Heart (tissue), 3 donors: ENCODE data around the gene NDUFV2.

DNA sequence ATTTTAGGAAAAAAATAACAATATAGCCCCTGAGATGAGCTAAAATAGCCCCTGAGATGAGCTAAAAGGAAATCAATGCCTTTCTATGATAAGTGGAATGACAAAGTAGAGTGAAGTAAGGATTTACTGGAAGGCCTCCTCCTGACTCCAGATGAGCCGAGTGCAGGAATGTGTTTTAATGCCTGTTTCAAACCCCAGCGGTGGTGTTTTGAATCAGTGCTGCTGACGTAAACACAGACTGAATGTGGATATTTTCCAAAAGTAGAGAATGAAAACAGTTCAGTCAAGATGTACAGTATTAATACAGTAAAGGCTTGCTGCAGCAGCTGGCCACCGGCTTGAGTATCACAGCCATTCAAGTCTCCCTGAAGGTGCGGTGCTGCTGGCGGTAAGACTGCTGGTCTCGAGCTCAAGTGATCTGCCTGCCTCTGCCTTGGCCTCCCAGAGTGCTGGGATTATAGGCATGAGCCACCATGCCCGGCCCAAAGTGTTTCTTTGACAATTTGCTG lies 46.7 kb downstream of the ARHGAP28 start:
- RAMPAGE, long total RNA, 2 experiments = no peak in any of the 2 experiments

- RAMPAGE, long total RNA, 2 experiments = no peak in any of the 2 experiments
Observed at GRCh38 chr18:7084118-7084514, 33.5 kb downstream of the LAMA1 start.

DNA sequence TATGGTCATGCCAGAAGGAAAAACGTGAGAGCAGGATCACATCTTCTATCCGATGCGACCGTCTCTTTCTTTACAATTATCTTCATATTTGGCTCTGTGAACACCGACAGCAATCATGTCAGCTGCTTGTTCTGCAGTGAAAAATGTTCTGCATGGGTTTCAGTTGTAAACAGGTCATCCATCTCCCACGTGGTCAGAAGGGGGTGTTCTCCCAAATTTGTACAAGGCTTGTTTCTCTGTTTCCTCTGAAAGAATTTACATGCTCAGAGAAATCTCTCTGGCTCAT lies 106.2 kb upstream of the PTPRM start:
- RAMPAGE, long total RNA, 2 experiments = no peak in any of the 2 experiments

- RAMPAGE, long total RNA, 2 experiments = no peak in any of the 2 experiments
Observed at GRCh38 chr18:7567944-7568468, 890 bp downstream of the PTPRM start.

- RAMPAGE, long total RNA, 2 experiments = no peak in any of the 2 experiments
Observed at GRCh38 chr18:7568469-7569031, 1.4 kb downstream of the PTPRM start.

GRCh38 chr18:8069475-8070215 lies 502.5 kb downstream of the PTPRM start:
- RAMPAGE, long total RNA, 2 experiments = no peak in any of the 2 experiments

GRCh38 chr18:8113499-8113901 lies 495.7 kb upstream of the RAB12 start:
- RAMPAGE, long total RNA, 2 experiments = no peak in any of the 2 experiments

DNA sequence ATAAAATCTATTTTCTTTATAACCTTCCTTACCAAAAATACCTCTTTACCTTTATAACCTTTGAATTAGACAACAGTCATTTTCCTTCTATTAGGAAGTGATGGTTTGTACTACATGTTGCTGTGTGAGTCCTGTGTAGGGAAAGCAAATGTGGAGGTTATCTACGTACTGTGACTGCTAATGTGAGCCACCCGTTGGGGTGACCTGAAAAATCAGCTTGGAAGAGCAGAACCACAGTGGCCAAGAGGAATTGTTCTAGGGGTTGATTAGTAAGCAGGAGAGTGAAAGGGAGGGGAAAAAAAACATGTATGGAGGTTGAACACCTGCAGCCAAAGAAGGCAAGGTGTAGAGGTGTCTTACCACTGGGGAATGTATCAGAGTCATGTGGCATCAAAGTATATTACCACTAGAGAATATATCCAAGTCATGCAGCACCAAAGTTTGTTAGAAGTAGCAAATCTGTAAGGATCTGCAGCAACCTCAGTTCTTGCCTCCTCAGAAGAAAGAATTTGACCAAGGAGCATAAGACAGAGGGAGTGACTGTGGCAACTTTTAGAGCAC lies 429.3 kb upstream of the RAB12 start:
- RAMPAGE, long total RNA, 2 experiments = no peak in any of the 2 experiments

- RAMPAGE, long total RNA, 2 experiments = no peak in any of the 2 experiments
Observed at GRCh38 chr18:8613559-8614157, 4.4 kb downstream of the RAB12 start.

- RAMPAGE, long total RNA, 2 experiments = no peak in any of the 2 experiments
Observed at GRCh38 chr18:8614973-8615214, 5.7 kb downstream of the RAB12 start.

GRCh38 chr18:8632722-8633536 lies 23.7 kb downstream of the RAB12 start:
- RAMPAGE, long total RNA, 2 experiments = no peak in any of the 2 experiments

DNA sequence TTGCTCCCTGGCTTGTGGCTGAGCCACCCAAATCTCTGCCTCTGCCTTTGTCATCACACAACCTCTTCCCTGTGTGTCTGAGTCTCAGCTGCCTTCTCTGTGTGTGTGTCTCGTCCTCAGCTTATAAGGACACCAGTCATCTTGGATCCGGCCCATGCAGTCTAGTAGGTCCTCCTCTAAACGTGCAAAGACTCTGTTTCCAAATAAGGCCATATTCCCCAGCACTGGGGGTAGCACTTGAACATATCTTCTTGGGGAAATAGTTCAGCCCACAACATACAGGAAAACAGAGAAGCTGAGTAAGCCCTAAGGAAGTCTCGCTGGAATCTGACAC lies 42.1 kb downstream of the MTCL1 start:
- RAMPAGE, long total RNA, 2 experiments = no peak in any of the 2 experiments

GRCh38 chr18:8809916-8810575 lies 104.7 kb downstream of the MTCL1 start:
- RAMPAGE, long total RNA, 2 experiments = no peak in any of the 2 experiments

- RAMPAGE, long total RNA, 2 experiments = no peak in any of the 2 experiments
Observed at GRCh38 chr18:8890945-8891448, 185.6 kb downstream of the MTCL1 start.

DNA sequence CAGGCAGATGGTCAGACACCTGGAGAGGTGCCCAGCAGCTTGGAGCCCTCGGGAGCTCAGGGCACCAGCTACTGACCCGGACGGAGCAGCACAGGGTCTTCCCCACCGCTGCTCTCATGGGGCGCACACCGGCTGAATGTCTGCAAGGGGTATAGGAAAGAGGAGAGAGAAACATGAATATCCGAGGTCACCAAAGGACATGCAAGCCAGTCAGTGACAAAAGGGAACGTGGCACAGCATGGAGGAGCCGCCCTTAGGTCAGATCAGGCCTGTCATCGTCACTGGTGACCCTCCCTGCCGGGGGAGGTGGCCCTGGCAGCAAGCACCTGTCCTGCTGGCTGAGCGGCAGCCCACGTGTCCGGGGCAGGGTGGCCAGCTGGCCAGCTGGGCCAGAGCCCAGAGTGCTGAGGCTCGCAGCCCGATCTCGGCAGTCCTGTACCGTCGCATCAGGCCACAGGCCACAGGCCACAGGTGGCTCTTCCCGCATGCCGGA lies 112.0 kb upstream of the NDUFV2 start:
- RAMPAGE, long total RNA, 2 experiments = no peak in any of the 2 experiments

DNA sequence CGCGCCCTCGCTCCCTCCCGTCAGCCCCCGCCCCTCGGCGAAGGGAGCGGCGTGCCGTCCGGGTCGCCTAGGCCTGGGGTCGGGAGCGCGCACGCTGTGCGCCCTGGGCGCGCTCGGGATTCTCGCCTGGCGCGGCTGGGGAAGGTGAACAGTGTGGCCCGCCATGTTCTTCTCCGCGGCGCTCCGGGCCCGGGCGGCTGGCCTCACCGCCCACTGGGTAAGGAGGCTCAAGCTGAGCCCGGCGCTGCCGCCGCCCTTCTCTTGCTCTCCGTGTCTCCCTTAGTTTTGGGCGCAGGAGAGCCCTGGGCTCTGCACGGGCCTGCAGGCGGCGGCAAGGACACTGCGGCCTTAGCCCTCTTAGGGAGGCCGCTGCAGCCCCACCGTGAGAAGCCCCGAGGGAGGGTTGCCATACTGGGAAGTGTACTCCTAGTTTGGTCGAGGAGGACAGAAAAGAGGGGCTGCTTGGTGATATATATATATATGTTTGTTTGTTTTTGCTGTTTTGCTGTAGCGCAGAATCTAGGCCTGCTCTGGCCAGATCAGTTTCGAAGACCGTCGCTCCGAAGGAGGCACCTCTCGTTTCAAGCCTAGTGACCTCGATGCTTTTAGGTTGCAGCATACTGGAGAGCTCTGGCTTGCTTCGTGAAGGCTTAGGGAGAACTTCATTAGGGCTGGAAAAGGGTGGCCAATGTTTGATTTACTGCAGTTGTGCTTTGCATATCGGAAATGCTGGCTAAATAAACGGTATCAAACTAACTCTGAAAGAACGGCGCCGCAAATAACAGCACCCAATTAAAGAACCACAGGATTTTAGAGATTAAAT lies at the start of gene NDUFV2:
Gene NDUFV2 (plus strand): TSS at position 119 of the 823 bp plus-strand sequence.
- RAMPAGE, long total RNA, 2 experiments = start-site peak on the plus strand in 2 of 2 experiments, centred at positions 119 to 135 of the sequence, 4,673 to 23,264 reads per replicate

DNA sequence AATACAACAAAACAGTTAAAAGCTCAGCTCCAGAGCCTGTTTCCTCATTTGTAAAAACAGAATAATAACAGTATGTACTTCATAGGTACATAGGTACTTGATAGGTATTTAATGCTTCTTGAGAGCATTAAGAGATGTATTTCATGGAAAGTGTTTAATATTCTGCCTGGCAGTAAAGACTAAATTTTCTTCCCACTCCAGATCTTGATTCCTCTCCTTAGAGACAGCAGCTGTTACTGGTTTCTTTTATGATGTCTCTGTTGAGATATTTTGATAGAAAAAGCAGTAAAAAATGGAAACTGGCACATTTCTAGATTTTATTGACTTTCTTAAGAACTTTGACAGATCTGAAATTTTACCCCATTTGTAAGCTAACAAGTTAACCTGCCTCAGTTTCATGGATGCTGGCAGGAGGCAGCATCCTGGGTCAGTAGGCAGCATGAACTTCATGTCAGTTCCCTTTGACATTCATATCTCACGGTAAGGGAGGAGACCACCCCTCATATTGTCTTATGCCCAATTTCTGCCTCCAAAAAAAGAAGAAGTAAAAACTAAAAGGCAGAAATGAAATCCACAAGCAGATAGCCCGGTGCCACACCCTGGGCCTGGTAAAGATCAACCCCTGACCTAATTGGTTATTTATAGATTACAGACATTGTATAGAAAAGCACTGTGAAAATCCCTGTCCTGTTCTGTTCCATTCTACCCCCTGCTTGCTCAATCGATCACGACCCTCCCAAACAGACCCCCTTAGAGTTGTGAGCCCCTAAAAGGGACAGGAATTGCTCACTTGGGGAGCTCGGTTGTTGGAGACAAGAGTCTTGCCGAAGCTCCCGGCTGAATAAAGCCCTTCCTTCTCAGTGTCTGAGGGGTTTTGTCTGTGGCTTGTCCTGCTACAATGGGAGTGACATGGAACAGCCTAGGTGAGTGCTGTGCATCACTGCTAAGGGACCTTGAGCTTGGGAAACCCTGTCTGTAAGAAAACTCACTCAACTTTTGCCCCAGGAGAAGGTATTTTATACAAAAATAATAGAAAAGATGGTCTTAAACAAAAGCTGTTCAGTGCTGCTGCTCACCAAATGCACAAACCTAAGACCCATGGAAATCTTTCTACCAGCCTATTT lies 10.9 kb downstream of the NDUFV2 start:
- RAMPAGE, long total RNA, 2 experiments = no peak in any of the 2 experiments

GRCh38 chr18:9153851-9155120 lies 17.7 kb downstream of the ANKRD12 start:
- RAMPAGE, long total RNA, 2 experiments = no peak in any of the 2 experiments

- RAMPAGE, long total RNA, 2 experiments = no peak in any of the 2 experiments
Observed at GRCh38 chr18:9400008-9400508, 65.5 kb downstream of the TWSG1 start.

DNA sequence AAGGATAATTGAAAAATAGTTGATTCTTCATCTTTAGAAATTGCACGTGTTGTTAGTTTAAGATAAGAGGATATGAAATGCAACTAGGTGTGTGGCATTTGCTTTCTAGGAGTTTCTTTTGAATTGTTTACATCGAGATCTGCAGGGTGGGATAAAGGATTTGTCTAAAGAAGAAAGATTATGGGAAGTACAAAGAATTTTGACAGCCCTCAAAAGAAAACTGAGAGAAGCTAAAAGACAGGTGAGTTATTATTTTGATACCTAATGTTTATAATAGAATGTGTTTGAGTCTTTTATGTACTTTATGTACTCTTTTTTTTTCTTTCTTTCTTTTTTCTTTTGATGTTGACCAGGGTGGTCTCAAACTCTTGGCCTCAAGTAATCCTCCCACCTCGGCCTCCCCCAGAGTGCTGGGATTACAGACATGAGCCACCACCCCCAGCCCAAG lies 50.3 kb downstream of the RALBP1 start:
- RAMPAGE, long total RNA, 2 experiments = no peak in any of the 2 experiments